ENCODE measurements around the gene SLITRK2.

GRCh38 chrX:139931678-139931874 is 1.3 kb downstream of the ATP11C start:
- RRBS = 7% methylated on average over 10 of the region's 12 CpGs

GRCh38 chrX:139933360-139933865 is 560 bp upstream of the ATP11C start:
- RRBS = no CpG with 5 or more reads among the region's 20 CpGs

GRCh38 chrX:139933952-139934241 is 1.0 kb upstream of the ATP11C start:
- RRBS = no CpG with 5 or more reads among the region's 11 CpGs

DNA sequence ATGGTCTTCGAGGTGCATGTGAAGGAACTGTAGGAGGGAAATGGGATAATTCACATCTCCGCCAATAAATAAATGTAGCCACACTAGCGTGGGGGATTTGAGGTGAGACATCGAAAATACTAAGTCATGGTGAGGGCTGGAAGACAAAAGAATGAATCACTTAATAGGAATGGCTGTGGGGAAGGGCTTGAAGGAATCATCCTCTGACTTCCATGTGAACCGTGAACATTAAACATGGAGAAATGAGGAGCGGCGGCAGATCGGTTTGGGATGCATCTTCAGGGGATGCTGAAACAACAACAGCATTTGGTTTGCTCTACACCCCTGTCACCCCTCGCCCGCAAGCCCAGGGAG is 284 bp upstream of the SPANXB1 start:
- RRBS = no CpG with 5 or more reads among the region's 10 CpGs

GRCh38 chrX:141380587-141380844 is 138.2 kb upstream of the SPANXC start:
- RRBS = no CpG with 5 or more reads among the region's 1 CpG

DNA sequence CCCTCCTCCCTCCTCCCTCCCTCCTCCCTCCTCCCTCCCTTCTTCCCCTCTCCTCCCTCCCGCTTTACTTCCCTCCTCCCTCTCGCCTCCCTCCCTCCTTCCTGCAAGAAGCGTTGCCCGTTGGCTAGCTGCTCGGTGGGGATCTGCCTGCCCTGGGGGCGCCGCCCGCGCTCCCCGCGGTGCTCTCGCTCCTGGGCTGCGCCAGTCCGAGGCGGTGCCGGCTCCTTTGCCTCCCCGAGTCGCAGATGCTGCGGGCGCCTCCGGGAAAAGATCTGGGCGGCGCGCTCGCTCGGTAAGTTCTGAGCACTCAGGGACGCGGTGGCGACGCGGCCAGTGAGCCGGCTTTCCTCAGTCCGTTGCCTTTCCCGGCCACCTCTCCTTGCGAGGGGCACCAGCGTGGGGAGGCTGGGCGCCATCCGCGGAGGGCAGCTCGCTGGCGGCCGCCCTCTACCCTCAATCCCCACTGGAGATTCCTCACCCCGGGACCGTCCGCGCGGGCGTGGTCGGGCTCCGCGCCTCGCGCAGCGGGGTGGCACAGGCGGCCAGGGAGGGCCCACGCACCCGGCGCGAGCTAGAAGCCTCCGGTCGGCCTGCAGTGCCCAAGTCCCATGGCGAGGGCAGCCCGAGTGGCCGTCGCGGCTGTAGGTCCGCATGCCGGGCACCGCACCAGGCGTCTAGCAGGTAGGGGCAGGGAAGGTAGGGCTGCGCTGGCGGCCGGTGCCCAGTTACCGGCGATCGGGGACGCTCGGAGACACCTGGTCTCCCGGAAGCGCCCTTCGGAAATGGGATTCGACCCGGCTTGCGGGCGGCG is at the start of gene SLITRK2:
Gene SLITRK2 (plus strand): TSS at position 95 of the 811 bp plus-strand sequence.
- RRBS = 15% methylated on average over 56 of the region's 86 CpGs

DNA sequence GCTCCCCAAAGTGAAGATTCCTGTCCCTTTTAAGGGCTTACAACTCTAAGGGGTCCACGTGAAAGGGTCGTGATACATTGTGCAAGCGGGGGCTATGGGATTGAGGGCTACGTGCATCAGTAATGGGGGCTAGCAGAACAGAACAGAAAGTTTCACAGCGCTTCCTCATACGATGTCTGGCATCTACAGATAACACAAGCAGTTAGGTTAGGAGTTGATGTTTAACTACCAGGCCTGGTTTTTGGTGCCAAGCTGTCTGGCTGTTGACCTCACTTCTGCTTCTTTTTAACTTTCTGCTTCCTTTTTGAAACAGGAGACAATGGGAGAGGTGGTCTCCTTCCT is 368.6 kb upstream of the CXorf51A start:
- RRBS = no CpG with 5 or more reads among the region's 6 CpGs

DNA sequence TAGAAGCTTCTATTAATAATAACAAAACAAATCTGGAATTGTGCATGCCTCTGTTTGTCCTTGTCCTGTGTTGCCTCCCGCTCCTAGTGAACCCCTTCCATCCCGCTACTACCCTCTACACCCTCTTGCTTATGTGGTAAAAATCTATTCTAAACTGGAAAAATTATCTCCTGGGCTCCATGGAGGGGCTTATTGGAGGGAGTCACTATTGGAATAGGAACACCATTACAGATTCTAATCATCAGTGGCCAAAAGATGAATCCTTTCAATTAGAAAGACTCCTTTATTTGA is 34.8 kb upstream of the FMR1 start:
- RRBS = no CpG with 5 or more reads among the region's 2 CpGs

DNA sequence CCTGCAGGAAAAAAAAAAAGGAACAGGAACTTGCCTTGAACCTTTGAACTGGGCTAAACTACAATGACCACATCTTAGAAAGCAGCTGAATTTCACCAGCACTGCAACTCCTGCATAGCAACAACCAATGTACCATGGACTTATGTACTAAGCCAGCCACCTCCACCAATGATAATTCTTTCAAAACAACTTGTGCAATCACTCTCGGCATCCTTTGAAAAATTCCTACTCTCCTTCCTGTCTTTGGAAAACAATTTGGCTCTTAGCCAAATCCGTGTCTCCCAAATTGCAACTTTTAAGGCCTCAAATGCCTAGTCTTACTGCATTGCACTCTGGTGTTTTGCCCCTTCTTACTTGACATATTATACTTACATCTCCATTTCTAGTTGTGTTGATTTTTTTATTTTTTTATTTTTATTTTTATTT is 26.7 kb upstream of the FMR1 start:
- RRBS = no CpG with 5 or more reads among the region's 2 CpGs

- RRBS = no CpG with 5 or more reads among the region's 7 CpGs
Measured at GRCh38 chrX:147948302-147949062, 32.7 kb upstream of the FMR1NB start.

DNA sequence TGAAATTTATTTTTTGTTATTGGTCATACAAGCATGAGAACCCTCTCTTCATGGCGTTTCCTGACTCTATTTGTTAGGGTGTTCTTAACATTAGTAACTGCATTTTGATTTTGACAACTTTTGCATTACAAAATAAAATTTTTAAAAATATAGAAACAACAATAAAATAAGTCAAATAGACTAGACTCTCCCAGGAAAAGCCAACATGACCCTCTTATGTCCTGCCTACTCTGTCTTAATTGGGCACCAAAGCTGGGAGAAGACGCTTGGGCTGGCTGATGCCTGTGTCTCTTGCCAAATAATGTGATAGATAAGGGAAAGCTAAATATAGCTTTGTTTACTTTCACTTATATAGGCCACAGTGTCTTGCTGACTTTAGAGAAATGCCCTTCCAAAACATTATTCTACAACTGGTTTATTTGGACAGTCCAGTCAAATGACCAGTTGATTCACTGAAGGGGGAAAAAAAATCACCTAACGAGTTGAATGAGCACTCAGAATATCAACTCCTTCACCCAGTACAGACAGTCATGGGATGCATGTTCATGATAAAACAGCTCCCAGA is 54.2 kb downstream of the FMR1NB start:
- RRBS = no CpG with 5 or more reads among the region's 3 CpGs

DNA sequence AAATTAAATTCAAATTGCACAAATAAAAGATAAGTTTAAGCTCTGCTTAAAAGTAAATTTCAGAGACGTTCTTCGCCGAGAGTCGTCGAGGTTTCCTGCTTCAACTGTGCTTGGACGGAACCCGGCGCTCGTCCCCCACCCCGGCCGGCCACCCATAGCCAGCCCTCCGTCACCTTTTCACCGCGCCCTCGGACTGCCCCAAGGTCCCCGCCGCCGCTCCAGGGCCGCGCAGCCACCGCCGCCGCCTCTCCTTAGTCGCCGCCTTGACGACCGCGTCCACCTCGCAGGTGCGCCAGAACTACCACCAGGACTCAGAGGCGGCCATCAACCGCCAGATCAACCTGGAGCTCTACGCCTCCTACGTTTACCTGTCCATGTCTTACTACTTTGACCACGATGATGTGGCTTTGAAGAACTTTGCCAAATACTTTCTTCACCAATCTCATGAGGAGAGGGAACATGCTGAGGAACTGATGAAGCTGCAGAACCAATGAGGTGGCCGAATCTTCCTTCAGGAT is 70.9 kb downstream of the FMR1NB start:
- RRBS = no CpG with 5 or more reads among the region's 36 CpGs

- RRBS = no CpG with 5 or more reads among the region's 4 CpGs
Measured at GRCh38 chrX:148380483-148381042, 119.9 kb upstream of the AFF2 start.

- RRBS = no CpG with 5 or more reads among the region's 2 CpGs
Measured at GRCh38 chrX:148498272-148498609, 2.2 kb upstream of the AFF2 start.

- RRBS = no CpG with 5 or more reads among the region's 7 CpGs
Measured at GRCh38 chrX:148609600-148610649, 109.5 kb downstream of the AFF2 start.

- RRBS = no CpG with 5 or more reads among the region's 2 CpGs
Measured at GRCh38 chrX:148981088-148981424, 434.2 kb downstream of the ENSG00000287585 start.

DNA sequence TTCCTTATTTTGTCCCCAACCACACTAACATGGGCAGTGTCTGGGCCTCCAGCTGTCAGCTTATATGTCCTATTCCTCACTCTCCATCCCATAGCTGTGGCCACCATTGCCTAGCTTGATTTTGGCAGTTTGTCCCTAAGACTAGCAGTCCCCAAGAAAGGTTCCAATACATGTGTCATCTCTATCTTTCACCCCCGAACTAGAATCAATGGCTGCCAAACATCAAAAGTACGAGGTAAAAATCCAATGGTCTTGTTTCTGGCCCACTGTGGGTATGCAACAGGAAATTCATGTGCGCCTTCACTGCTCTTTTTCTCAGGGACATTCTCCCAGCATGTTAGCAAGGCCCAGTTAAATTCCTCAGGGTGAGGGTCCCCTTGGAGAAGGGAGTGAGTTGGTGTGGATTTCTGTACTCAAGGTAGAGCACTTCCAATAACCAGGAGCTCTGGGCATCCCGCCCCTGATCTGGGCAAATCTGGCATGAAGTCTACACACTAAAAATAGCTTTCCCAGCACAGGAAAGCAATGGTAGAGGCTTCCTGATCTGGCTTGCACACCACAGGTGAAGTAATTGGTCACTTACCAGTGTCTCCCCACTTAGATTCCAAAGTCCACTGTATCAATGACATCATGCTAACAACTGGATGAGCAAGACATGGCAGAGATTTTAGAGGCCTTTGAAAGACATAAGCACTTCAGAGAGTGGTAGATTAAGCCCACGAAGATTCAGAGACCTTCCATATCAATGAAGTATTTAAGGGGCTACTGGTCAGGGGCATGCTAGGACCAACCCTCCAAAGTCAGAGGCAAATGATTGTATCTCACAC is 17.7 kb upstream of the IDS start:
- RRBS = no CpG with 5 or more reads among the region's 5 CpGs

GRCh38 chrX:149525913-149526648 is 14.7 kb upstream of the EOLA1 start:
- RRBS = no CpG with 5 or more reads among the region's 7 CpGs

GRCh38 chrX:149606607-149607183 is 11.6 kb upstream of the HSFX2 start:
- RRBS = no CpG with 5 or more reads among the region's 2 CpGs

DNA sequence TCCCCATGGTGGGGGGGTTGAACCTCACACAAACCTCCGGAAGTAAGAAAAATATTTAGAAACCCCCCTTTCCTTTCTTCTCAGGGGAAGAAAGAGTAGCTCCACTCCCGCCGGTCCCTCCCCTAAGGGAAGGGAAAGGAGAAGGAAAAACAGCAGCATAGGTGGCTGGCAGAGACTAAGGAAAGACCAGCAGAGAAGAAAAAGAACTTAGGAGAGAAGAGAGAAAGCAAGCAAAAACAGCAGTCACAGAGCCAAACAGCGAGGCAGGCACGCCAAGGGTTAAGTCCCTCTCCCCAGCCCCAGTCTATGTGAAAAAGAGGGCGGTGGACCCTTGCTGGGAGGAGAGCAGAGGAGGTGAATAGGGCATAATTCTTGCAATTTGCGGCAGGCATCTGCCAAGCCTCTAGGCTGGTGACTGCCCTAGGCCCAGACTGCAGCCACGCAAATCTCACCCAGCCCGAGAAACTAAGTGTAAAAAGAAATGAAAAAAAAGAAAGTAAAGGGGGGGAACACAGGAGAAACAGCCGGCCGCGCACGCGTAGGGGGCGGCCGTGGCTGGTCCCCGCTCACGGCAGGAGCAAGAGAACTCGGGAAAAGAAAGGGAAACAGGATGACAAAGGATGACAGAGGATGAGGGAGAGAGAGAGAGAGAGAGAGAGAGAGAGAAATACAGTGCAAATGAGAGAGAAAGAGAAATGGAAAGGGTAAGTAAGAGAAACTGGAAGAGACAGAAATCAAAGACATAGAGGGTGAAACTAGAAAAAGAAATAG is 48.6 kb downstream of the MAGEA9 start:
- RRBS = no CpG with 5 or more reads among the region's 19 CpGs

Data from hTERT-HM (cell line).